ENCODE data around the genes ITCH and SCAND1.

DNA sequence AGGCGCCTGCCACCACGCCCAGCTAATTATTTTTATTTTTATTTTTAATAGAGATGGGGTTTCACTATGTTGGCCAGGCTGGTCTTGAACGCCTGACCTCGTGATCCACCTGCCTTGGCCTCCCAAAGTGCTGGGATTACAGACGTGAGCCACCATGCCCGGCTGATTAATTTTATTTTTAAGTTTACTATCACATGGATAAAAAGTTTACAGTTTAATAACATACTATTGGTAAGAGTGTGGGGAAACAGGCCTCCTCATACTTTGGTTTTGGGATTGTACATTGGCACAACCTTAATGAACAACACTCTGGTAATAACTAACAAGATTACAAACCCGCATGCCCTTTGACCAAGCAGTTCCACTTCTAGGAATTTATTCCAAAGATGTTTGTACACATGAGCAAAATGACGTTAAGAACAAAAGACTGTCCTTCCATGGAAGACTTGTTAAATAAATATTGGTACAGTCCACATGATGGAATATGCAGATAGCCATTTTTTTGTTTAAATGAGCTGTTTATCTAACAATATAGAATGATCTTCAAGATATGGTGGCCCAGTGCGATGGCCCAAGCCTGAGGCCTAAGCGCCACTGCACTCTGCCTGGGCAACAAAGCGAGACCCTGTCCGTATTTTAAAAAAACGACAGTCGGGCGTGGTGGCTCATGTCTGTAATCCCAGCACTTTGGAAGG is 7.2 kb upstream of the AHCY start:
- PRO-cap: no peak

- PRO-cap: unidirectional peak, plus-strand start at chr20:34363273
These were observed at the start of gene ITCH for GRCh38 chr20:34362953-34363821. Gene ITCH (plus strand): TSS chr20:34363273.

DNA sequence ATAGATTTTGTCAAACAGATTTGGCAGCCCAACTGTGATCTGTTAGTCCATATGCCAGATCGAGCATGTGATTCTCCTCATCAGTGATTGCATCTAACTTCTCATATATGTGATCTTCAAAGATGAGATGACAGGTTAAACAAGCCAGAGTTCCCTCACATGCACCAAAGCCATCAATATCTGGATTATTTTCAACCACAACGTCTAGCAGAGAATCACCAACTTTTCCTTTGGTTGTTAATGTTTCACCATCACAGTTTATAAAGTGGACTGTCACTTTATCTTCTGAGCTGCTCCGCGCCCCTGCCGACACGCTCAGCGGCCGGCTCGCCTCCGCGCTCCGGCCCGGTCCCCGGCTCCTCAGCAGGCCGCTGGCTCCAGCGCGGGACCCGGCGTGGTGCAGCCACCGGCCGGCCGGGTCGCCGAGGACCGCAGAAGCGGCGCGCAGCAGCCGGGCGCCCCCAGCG is 40.2 kb upstream of the DYNLRB1 start:
- PRO-cap: no peak

GRCh38 chr20:34710623-34711048 is 6.5 kb downstream of the TP53INP2 start:
- PRO-cap: no peak

DNA sequence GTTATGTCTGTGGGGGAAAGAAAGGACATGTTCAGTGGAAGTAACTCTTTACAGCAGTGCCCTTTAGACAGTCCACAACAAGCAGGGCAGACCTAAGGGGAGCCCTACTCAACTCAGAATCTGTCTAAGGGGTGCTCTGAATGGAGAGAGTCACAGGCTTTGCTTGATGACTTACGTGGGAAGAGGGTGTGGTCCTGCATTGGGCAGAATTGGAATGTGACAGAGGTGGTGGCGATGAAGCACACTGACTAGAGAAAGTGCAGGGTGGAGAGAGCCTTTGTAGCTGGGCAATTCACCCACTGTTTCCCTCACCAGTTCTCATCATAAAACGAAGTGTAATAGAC is 11.2 kb downstream of the TP53INP2 start:
- PRO-cap: no peak

DNA sequence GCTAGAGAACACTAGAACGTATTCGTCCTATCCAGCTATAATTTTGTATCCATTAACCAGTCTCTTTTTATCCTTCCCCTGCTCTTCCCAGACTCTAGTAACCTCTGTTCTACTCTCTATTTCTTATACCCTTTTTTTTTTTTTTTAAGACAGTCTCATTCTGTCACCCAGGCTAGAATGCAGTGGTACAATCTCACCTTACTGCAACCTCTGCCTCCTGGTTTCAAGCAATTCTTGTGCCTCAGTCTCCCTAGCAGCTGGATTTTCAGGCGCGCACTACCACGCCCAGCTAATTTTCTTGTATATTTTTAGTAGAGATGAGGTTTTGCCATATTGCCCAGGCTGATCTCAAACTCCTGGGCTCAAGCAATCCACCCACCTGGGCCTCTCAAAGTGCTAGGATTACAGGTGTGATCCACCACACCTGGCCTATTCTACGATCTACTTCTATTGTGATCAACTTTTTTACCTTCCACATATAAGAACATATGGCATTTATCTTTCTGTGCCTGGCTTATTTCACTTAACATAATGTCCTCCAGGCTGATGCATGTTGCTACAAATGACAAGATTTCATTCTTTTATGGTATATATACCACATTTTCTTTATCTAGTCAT is 20.4 kb downstream of the NCOA6 start:
- PRO-cap: no peak

- PRO-cap: no peak
These were observed 1.3 kb upstream of the GGT7 start for GRCh38 chr20:34873981-34874406.

GRCh38 chr20:34977149-34978358 is 21.9 kb downstream of the MYH7B start:
- PRO-cap: no peak

GRCh38 chr20:34978359-34978948 is 22.8 kb downstream of the MYH7B start:
- PRO-cap: no peak

DNA sequence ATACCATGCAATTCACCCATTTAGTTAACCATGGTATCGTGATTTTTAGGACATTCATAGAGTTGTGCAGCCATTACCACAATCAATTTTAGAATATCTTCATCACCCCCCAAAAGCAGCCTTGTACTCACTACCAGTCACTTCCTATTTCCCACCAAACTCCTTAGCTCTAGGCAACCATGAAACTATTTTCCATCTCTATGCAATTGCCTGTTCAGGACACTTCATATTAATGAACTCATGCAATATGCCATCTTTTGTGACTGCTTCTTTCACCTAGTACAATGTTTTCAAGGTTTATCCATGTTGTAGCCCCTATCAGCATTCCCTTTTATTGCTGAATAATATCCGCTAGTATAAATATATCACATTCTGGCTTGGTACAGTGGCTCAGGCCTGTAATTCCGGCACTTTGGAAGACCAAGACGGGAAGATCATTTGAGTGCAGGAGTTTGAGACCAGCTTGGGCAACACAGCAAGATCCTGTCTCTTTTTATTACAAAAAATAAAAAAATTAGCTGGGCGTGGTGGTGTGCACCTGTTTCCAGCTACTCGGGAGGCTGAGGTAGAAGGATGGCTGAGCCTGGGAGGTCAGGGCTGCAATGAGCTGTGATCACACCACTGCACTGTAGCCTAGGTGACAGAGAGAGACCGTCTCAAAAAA is 68.3 kb downstream of the TRPC4AP start:
- PRO-cap: no peak

DNA sequence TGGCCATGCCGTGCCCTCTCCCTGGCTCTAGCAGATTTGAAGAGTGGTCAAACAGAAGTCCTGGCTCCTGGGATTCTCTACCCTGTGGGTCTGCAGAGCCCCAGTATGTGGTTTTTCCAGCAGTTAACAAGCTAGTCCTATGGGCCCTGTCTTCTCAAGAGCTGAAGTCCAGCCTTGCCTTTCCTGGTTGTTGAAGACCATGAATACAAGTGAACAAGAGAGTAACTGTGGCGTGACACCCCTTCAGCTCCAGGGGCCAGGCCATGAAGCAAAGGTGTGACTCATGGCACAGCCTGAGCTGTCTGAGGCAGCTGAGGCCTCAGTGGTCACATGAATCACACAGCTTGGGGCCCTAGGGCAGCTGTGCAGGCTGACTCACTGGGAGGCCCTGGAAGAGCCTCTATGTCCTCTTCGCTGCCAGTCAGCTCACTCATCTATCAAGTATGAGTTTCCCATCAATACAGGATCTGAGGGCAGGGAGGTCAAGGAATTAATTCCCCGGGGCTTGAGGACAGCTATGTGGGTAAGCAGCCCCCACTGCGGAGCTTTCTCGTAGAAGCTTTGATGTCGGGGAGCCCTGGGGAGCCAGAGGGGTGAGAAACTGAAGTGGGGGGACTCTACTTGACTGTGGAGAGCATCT is 13.5 kb upstream of the FAM83C start:
- PRO-cap: no peak

GRCh38 chr20:35601008-35601362 is 14.6 kb upstream of the SPAG4 start:
- PRO-cap: bidirectional peak, plus-strand start at chr20:35601266, minus-strand start at chr20:35601152

- PRO-cap: no peak
These were observed 11.8 kb downstream of the NFS1 start for GRCh38 chr20:35687319-35687791.

DNA sequence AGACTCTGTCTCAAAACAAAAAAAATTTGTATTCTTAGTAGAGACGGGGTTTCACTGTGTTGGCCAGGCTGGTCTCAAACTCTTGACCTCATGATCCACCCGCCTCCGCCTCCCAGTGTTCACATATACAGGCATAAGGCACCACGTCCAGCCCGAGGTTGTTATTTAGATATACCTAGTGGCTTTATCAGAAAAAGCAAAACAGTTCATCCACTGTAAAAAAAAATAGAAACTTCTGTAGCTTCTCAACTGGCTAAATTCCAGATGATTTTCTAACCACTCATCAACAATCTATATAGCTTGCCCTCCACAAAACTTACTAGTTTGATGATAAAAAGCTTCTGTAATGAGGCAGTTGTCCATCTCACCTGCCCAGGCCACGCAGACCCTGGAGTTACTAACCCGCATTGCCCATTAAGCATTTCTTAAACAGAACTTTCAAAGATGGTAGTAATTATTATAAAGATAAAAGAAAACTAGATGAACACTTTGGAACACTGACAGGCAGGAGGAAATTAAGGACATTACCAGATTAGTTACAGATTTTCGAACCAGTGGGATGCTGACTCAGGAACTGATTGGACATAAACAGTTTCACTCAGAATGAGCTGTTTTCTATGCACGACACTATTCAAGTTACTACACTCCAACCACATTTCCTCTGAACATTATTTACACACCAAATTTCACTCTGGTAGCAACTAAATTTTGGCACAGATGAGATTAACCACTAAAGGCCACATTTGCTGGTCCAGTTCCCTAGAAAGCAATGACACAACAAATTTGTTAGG is 2.7 kb downstream of the ROMO1 start:
- PRO-cap: no peak

GRCh38 chr20:35733541-35733987 is 8.5 kb downstream of the RBM39 start:
- PRO-cap: no peak

- PRO-cap: no peak
These were observed 3.2 kb downstream of the RBM39 start for GRCh38 chr20:35738872-35739330.

GRCh38 chr20:35742295-35742433 is 104 bp upstream of the RBM39 start:
- PRO-cap: no peak

DNA sequence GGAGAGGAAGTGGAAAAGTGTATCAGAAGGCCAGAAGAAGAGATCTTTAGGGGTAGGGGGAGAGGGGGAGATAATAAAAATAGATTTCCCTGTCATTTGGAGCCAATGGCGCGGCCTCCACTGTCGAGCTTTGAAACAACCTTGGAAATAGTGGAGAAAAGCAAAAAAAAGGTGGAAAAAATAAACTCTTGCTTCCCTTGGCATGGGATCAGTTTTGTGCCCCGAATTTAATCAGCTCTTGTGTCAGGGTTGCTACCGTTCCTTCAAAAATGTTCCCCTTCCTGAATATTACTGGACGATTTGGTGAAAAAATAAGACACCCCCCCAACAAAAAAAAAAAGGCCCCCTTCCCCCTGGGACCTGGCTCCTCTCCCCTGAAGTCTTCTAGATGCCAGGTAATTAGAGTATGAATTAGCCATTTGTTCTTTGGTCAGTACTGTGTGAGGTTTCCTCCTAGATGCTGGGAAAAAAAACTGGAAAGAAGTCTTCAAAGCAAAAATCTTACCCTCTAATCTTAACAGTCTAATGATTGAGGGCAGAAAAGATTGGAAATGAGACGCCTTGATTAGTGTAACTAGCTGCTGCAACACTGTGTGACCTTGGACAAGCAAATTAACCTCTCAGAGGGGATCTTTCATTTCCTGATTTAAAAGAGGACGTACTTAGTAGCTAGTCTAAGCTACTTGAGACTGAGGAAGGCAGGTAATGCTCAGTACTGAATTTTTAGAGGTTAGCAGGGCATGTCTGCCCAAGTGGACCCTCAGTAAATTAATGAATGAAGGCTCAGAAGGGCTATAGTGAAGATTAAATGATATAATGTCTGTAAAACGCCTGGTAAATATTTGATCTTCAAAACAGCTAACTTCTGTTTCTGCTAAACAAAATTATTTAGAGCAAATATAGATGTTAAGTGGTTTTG is 937 bp upstream of the RBM39 start:
- PRO-cap: bidirectional peak, plus-strand start at position 686 of the sequence, minus-strand start at position 614 of the sequence; unidirectional peak, minus-strand start at position 773 of the sequence

DNA sequence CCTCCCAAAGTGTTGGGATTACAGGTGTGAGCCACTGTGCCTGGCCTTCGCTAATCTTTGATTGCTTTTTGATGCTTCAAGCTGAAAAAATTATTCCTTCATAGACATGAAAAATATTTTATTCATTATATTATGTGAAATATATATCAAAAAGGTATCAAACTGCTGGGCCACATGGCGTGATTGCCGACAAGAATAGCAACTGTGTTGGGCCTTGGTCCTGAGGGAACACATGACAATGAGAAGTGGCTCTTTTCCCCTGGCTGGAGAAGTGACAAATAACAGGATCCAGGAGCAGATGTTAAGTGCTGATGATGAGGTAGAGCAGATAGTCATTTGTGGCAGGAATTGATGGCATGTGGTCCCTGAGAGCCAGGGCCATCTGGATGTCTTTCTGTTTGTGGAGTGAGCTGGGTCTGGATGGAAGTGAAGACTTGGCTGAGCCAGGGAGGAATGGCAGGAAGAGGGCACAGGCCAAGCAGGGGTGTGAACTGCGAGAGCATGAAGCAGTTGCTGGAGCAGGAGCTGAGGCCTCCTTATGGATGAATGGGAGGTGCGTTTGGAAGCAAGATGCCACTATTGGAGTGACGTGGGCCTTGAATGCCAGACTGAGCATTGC is 67.8 kb downstream of the SCAND1 start:
- PRO-cap: no peak

DNA sequence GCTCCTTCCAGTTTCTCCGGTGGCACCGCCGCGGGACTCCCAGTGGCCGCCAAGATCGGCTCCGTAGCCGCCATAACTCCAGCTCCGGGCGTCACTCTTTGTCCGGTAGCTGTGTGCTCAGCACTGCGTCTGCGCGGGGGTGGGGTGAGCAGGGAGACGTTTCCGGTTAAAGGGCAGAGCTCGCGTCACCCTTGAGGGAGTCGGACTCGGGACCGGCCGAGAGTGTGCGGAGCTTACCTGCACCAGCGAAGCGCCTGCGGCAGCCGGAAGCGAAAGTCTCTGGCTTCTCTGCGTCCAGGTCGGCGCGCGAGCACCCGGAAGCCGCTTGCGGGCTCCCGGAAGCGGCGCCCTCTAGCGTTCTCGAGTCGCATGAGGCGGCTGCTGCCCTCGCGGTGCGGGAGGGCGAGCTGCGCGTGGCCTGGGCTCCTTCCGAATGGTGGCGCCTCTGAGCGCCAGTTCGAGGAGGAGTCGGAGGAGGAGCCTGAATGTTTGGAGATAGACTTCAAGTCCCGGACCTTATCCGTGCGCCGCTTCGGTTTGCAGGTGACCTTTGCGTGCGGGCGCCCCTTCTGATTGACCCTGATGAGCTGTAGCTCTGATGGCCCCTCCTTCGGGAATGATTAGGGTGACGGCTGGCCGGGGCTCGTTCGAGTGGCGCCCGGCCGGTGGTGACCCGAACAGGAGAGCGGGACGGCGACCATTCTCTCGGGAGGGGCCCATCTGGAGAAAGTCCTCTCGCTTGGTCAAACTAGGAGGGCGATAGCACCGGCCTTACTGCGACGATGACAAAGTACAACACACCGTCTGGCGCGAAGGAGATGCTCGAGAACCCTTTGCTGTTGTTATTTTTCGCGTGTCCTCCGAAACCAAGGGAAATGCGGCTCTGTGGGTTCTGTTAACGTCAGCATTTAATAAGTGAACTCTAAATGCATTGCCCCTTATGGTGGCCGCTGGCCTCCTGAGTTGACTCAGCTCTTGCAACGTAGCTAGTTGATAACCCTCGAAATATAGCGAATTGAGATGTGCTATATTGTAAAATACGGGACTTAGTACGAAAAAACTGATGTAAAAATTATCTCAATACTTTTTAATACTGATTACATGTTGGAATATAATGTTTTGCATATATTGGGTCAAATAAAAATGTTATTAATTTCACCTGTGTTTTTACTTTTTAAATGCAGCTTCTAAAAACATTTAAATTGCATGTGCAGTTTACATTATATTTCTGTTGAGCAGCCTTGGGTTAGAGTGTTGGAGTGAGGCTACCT is at the start of gene SCAND1:
TSS of gene SCAND1 (minus strand) at position 292 of the 1,271 bp plus-strand sequence.
- PRO-cap: bidirectional peak, plus-strand start at position 176 of the sequence, minus-strand start at position 74 of the sequence; bidirectional peak, plus-strand start at position 198 of the sequence, minus-strand start at position 256 of the sequence; bidirectional peak, plus-strand start at position 455 of the sequence, minus-strand start at position 435 of the sequence

All from bronchial lymph node (tissue), 1 donor.